Tibial artery (tissue), 1 donor: Measurements from ENCODE around the genes CCND2, GALNT8 and VWF.

GRCh38 chr12:4273234-4274259, at the start of gene CCND2:
Gene CCND2, plus strand, starts transcription at chr12:4273762.
- PRO-cap, result bidirectional peak, plus-strand start at chr12:4273762, minus-strand start at chr12:4273611

- PRO-cap, result unidirectional peak, minus-strand start at chr12:4275169; unidirectional peak, minus-strand start at chr12:4275201; bidirectional peak, plus-strand start at chr12:4275700, minus-strand start at chr12:4275478; unidirectional peak, minus-strand start at chr12:4275751
Measured at GRCh38 chr12:4275002-4275966, 1.7 kb downstream of the CCND2 start.

DNA sequence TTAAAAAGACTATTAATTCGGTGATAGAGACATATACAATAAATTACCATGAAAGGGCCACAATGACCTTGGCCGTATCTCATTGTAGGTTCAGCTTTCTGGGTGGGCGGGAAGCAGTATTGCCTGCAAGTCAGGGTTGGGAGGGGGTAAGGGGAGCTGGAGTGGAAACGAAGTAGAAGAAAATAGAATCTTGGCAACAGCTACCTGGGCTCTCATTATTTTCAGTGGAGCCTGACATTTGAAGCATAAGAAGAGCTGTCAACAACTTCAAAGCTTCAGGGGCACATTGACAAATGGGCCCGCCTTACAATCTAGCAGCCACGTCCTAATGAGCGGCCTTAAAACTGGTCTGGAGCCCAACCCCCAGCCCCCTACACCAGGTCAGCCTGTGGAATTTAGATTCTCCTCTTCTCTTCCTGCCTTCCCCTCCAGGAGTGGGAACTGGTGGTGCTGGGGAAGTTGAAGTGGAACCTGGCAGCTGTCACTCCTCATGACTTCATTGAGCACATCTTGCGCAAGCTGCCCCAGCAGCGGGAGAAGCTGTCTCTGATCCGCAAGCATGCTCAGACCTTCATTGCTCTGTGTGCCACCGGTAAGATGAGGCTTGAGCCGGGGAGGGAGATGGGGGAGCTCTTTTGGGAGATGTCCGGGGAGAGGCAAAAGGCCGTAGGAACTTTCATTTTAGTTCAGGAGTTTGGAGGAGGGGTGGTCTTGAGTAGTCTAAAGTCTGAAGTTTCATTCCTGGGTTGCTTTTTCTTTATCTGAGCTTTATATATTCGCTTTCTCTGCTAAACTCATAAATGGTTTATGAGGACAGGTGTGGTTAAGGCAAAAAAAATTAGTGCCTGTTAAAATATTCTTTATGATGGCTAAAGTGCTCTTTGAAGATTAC, 5.0 kb downstream of the CCND2 start:
- PRO-cap, result no peak

DNA sequence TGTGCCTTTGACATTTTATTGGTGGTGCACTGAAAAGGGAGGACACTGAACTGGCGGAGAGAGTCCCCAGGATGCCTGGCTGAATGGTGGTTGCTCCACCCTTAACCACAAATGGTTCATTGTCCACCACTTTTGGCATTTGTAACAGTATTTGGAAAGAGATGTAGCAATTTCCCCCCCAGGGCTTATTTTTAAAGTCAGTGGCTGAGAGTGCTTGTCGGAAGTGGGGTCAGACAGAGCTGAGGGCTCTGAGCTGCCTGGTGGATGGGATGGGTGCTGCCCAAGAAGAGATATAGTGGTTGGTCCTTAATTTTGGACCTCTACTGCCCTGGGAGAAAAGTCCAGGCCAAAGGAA, 31.5 kb upstream of the FGF6 start:
- PRO-cap, result no peak

DNA sequence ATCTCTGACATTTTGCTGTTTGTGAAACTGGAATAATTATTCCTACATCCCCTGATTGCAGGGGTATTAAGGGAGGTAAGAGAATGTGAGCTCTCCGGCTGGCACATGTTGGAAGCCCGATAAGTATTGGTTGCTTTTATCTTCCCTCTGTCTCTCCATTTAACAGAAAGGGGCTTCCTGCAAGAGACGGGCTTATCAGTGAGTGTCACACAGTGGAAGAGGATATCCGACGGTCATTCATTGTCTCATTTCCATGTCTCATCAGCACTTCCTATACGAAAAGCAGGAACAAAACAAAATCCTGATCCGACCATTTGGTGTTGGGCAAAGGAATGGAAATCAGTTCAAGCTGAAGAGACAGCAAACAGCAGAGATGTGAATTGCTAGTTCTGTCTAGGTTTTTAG, 10.7 kb downstream of the DYRK4 start:
- PRO-cap, result no peak

DNA sequence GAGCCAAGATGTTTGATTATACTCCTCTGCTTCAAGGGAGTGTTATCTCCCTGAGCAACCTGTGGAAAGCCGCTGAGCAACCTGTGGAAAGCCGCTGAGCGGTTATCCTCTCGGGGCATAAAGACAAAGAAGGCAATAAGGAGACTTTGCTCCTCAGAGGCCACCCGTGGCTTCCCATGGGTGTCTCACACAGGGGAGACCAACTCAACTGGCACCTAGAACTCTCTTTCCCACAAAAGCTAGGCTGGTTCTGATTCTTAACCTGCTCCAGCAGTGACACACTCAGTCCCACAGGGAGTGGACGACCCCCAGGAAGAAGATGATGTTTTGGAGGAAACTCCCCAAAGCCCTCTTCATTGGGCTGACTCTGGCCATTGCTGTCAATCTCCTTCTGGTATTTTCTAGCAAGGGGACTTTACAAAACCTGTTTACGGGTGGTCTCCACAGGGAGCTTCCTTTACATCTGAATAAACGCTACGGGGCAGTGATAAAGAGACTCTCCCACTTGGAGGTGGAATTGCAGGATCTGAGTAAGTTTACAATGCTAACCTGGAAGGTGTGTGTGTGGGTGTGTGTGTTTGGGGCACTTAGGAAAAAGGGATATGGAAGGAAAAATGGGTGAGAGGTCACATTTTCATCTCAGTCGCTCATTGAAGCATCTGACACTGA, at the start of gene GALNT8:
GALNT8 (plus strand) TSS at position 42 of the 669 bp plus-strand sequence.
- PRO-cap, result no peak

DNA sequence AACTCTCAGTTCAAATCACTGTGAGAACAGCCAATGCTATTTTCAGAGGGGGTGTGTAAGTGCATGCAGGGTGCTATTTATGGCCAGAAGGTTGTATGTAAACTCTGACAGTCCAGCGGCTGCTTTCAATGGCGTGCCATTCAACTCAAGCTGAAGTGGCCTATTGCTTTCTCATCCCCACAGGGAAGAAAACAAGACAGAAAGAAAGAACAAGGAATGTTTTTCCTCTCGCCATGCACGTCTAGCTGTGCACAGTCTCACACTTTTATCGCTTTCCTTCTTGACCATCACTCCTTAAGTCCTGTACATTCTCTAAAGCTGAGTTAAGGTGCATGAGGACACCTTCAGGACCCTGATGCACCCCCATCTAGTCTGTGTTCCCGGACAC, 127.3 kb downstream of the KCNA5 start:
- PRO-cap, result no peak

DNA sequence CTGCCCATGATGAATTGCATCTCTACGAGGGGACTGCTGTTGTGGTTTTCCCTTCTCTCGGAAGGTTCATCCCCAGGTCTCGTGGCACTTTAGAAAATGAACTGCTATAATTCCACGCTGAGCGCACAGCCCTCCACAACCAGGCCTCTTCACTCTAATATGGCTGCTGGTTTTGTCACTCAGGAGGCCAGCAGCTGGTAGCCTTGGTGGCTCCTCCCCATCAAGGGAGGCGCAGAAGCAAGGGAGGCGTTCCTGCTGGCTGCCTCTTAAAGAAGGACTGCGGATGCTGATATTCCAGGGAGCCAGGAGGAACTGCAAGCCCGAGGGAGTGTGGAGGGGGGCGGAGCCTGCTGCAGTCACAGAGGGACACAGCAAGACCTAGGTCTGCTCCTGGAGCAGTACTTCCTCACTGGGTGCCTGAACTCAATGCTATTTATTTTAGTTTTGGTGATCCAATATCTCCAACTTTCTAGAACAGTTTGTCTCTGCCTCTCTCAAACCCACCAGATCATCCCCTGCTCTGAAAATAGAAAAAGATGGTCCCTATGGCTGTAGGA, 158.2 kb downstream of the KCNA5 start:
- PRO-cap, result no peak

DNA sequence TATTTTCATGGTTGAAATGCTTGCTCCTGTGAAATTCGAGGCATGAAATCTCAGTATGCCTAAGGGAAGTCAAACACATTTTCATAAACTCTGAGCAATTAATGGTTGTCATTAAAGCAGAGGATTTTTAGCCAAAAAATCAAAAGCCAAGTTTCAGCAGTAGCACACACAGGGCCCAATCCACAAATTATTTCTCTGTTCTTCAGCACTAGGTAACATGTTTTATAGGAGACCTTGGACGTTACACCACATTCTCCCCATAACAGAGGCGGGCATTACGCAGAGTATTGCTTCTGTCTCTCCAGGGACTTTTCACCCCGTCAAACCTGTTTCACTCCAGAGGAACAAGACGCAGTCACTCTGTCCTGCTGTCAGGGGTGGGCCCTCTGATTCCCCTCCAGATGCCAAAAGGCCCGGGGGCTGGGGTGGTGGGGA, 71.7 kb downstream of the NTF3 start:
- PRO-cap, result no peak

DNA sequence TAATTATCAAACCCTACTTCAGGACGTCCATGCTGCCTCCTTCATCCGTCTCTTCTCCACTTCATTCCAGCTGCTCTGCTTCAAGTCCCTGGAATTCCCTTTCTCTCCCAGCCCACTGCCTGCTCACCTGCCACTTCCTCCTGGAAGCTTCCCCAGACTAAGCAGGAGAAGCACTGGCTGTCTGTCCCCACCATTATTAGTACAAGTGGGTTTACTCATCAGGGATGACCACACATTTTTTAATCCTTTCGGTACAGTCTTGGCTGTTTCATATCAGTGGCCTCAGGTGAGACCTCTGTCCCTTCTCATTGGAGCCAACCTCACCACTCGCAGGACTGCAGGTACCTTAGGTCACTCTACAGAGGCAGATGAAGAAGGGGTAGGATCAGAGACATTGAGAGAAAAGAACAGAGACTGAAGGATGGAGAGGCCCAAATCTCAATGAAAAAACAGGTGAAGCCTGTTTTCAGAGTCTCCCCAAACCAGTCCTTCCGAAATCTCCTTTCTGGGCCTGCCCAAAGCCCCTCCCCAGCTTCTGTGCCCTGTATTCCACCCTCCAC, 18.0 kb downstream of the ANO2 start:
- PRO-cap, result no peak

GRCh38 chr12:5967874-5968409, 22.9 kb upstream of the ANO2 start:
- PRO-cap, result no peak

DNA sequence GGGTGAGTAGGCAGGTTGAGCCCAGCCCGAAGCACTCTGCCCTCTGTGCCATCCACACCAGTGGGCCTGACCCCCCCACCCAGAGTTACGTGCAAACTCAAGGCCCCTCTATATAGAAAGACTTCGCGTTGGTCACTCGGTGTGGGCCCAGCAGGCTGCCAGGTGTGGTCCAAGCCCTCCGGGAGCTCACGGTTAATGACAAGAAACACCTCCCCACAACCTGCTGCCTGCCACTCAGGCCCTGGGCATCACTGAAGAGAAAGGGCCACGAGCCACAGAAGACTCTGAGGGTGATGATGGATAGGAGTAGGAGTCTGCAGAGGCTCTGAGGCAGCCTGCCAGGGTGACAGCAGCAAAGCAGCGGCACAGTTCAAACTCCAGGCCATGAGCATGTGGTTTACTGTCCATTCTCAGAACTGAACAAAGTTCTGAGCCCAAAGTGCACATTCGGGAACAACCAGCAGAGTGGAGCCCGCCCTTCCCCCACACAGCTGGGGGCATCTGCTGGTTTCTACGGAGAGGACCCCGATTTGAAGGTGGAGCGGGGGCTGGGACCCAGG, 66.0 kb downstream of the VWF start:
- PRO-cap, result no peak

DNA sequence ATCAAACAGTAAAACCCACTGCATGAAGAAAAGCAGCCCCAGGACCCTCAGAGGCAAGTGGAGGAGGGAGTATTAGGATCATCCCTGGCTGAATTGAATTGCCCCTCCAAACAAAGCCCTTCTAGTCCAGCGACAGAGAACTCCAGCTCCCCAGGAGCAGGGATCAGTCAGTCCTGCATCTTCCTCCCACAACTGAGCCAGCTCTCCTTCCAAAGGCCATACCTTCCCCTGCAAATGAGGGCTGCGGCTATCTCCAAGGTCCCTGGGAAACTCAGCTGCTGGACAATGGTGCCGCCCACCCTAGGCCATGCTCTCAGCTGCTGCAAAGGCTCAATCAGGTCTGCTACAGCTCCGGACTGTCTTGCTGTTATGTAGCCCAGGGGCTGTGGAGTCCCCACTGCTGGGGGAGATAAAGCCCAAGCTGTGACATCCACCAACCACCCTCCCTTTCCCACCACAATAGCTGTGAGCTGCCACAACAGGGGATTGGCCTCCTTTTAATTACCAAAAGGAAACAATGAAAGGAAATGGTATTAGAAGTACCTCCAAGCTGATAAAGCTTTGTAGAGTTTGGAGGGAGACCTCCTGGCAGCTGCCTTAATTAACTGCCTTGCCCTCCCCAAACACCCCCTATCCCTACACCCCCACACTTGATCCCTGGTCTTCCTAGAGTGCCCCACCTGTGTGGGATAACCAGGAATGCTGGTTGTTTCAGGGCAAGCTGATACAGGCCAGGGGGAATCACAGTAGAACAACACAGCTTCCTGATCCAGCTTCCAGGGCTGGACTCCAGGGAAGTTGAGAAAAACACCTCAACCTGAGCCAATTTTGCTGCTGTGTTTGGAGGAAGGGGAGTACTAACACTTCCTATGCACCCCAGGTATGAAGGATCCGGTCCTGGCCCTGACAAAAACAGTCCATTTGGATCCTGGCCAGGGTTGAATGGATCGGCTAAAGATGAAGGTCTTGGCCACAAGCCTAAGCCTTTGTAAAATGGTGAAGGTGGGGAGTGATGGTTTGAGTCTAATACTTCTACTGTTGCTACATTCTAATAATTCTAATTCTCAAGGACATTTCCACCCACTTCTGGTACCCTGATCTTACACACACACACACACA, at the start of gene VWF:
VWF (minus strand) TSS at position 472 of the 1,119 bp plus-strand sequence.
- PRO-cap, result no peak

- PRO-cap, result bidirectional peak, plus-strand start at chr12:6201461, minus-strand start at chr12:6201253
Measured at GRCh38 chr12:6201121-6201777, 1.0 kb downstream of the CD9 start.

- PRO-cap, result bidirectional peak, plus-strand start at chr12:6224681, minus-strand start at chr12:6224552
Measured at GRCh38 chr12:6224404-6225287, 24.4 kb downstream of the CD9 start.

- PRO-cap, result bidirectional peak, plus-strand start at chr12:6229999, minus-strand start at chr12:6229731
Measured at GRCh38 chr12:6229866-6230385, 29.7 kb downstream of the CD9 start.

- PRO-cap, result no peak
Measured at GRCh38 chr12:6235978-6236369, 35.8 kb downstream of the CD9 start.

GRCh38 chr12:6328855-6329146, 13.1 kb downstream of the TNFRSF1A start:
- PRO-cap, result no peak

DNA sequence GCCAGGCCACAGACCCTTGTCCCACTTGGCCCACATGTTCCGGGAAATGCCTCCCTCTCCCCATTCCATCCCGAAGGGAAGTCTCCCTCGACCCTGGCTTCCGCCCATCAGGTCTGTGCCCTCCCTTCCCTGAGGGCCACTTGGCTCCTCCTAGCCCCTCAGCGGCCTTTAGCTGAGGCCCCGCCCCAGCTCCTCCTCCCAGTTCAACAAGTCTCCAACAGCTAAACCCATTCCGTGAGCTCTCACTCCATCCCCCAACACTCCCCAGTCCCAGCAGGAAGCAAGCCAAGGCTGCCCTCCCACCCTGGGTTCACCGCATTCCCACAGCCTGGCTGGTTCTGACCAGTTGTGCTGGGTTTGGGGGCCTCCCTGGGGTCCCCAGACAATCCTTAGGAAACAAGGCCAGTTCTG, 5.3 kb downstream of the TNFRSF1A start:
- PRO-cap, result bidirectional peak, plus-strand start at position 245 of the sequence, minus-strand start at position 142 of the sequence

- PRO-cap, result unidirectional peak, minus-strand start at chr12:6338074
Measured at GRCh38 chr12:6337889-6338914, 3.7 kb downstream of the TNFRSF1A start.